Psoas muscle (tissue), 2 donors: ENCODE measurements around a stretch of chr15.

DNA sequence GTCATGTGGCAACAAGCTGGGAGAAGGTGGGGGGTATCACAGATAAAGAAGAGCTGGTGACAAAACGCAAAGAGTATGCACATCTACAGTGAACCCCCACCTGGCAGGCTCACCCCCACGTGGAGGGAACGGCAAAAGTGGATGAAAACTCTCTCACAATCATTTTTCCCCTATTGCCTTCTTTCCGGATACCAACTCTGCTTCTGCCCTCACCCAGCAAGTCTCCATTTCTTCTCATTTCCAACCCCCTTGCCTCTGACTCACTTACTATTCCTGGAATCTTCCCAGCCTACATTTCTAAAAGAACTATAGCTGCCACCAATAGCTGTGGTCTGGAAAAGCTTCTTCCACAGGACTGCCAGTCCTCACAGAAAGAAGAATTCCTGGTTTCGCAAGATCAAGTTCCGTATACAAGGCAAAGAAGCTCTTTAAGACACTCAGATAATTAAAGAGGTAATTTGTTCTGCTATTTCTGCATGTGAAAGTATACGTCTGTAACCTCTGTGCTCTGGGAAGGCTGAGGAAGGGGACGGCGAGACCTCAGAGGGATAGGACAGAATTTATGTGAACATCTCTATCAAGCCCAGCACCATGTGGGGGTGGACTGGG, 21.9 kb upstream of the ANPEP start:
- PRO-cap, 2 experiments = peak in 1 of 2 experiments; most common plus-strand start position 375 of the sequence (in 1); most common minus-strand start position 233 of the sequence (in 1)

DNA sequence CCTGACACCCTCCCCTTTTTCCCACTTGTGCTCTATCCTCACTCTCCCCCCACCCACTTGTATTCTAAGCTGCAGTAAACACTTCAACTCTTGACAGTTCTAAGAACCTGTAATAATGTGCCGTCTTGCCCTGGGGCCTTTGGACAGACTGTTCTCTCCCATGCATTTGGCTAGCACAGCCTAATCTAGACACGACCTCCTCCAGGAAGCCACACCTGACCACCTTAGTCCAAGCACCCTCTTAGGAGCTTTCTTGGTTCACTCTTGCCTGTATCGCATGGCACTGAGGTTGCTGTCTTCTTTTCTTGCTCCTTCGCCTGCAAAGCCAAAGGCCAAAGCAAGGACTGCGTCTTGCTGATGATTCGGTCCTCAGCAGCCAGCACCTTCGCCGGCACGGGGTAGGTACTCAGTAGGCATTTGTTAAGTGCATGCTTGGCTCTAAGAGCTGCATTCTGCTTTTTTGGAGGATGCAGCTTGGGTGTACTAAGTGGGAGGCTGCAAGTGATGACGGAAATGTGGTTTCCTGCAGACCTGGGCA, 2.1 kb upstream of the ZNF710 start:
- PRO-cap, 2 experiments = no peak in any of the 2 experiments

- PRO-cap, 2 experiments = no peak in any of the 2 experiments
These were observed 30.2 kb downstream of the ZNF710 start for GRCh38 chr15:90031113-90031982.

DNA sequence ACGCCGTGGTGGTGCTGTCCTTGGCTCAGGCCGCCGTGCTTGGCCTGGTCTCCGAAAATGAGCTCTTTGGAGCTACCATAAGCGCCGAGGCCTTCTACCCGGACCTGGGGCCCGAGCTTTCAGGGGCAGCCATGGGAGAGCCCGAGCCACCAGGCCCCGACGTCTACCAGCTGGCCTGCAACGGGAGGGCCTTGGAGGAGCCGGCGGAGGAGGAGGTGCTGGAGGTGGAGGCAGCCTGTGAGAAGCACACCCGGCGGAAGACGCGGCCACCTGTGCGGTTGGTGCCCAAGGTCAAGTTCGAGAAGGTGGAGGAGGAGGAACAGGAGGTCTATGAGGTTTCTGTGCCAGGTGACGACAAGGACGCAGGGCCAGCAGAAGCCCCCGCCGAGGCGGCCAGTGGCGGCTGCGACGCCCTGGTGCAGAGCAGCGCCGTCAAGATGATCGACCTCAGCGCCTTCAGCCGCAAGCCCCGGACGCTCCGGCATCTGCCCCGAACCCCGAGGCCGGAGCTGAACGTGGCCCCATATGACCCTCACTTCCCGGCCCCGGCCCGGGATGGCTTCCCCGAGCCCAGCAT, 35.0 kb downstream of the IDH2 start:
- PRO-cap, 2 experiments = no peak in any of the 2 experiments

DNA sequence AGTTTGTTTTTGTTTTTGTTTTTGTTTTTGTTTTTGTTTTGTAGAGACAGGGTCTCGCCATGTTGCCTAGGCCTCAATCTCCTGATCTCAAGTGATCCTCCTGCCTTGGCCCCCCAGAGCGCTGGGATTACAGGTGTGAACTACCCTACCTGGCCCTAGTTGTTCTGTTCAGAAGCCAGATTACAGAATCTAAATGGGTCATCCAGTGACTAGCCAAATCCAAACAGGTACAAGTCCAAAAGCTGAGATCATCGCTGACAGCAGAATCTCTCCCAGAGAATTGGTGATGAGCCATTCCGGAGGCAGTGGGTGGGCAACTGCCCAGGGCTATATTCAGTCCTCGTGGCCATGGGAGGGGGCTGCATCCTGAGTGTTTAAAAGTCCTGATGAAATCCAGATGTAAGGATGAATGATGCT, 47.5 kb upstream of the SEMA4B start:
- PRO-cap, 2 experiments = no peak in any of the 2 experiments

DNA sequence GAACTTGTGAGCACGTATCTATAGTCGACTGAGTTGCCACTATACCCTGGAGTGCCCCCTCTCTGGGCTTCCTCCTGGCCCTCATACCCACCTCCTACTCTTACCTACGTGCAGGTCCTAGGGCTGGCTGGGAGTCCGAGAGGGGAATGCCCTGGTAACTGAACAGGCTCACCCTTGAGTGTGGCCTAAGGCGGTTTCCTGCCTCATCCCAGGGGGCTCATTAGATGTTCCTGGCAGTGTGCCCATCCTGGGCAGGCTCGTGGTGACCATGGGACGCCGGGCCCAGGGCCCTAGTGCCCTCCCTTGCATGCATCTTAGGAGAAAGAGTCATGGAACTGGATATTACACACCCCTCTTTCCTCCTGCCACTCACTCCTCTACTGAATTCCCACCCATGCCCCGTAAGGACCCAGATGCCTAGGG, 2.8 kb downstream of the SEMA4B start:
- PRO-cap, 2 experiments = no peak in any of the 2 experiments

DNA sequence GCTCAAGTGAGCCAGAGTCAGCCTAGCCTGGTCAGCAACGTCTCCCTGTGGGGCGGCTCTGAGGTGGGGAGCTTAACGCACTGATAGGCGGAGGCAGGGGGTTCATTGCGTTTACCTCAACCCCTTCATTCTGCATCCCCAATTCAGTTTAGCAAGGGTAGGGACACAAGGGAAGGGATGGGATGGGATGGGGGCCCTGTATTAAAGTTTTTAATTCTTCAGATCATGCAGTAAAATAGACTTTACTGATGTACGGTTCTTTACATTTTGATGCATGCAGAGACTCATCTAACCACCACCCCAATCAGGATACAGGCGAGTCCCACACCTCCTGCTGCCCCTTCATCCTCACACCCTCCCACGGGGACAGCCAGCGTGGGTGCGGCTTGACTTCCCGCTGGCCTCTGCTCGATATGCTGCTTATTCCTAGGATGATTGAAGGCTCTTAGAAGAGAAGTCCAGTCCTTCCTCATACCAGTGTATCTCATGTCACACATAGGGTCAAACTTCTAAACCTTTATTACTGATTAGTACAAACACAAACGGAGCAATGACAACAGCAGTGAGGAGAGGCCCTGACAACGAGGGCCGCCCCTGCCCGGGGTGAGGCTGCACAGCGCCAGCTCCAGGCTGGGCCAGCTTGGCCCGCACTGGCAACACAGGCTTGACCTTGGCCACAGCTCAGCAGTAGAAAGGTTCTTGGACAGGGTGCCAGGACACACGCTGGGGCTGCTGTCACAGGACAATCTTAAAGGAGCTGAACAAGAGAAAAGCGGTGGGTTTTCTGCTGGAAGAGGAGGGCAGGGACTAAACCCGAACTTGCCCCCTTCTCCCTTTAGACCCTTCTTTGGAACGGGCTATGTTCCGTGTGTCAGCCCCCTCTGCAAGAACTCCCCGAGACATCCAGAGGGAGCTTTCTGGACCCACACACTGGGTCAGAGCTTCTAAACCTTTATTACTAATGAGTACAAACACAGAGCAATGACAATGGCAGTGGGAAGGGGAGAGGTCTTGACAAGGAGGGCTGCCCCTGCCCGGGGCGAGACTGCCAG, 3.7 kb downstream of the CIB1 start:
- PRO-cap, 2 experiments = no peak in any of the 2 experiments

GRCh38 chr15:90264422-90265041, 940 bp upstream of the NGRN start:
- PRO-cap, 2 experiments = peak in 1 of 2 experiments; most common plus-strand start chr15:90264881 (in 1)

- PRO-cap, 2 experiments = no peak in any of the 2 experiments
These were observed 26.2 kb downstream of the NGRN start for GRCh38 chr15:90291572-90292160.

DNA sequence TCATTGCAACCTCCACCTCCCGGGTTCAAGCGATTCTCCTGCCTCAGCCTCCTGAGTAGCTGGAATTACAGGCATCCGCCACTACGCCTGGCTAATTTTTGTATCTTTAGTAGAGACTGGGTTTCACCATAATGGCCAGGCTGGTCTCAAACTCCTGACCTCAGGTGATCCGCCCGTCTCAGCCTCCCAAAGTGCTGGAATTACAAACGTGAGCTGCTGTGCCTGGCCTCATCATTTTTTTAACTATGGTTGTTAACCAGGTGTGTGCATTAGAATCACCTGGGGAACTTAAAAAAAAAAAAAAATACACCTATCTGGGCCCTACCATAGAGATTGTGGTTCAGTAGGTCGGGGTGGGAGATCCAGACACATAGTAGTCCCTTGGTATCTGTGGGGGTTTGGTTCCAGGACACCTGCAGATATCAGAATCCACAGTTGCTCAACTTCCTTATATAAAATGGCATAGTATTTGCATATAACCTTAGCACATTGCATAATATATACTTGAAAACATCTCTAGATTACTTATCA, 4.8 kb downstream of the IQGAP1 start:
- PRO-cap, 2 experiments = no peak in any of the 2 experiments

DNA sequence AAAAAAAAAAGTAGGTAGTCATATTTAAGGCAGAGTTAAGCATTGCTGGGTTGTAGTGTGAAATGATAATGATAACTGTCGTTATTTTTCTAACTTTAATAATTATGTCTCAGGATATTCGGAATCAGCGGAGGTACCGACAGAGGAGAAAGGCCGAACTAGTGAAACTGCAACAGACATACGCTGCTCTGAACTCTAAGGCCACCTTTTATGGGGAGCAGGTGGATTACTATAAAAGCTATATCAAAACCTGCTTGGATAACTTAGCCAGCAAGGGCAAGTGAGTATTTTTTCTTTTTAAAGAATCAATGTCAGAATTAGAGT, 37.3 kb upstream of the CRTC3 start:
- PRO-cap, 2 experiments = no peak in any of the 2 experiments

DNA sequence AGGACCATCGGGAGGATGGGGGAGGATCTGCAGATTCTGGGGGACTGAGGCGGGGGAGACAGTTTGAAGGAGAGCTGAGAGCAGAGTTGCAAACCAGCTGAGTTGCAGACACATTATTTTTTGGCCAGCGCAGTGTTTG, 1.2 kb downstream of the CRTC3 start:
- PRO-cap, 2 experiments = no peak in any of the 2 experiments

DNA sequence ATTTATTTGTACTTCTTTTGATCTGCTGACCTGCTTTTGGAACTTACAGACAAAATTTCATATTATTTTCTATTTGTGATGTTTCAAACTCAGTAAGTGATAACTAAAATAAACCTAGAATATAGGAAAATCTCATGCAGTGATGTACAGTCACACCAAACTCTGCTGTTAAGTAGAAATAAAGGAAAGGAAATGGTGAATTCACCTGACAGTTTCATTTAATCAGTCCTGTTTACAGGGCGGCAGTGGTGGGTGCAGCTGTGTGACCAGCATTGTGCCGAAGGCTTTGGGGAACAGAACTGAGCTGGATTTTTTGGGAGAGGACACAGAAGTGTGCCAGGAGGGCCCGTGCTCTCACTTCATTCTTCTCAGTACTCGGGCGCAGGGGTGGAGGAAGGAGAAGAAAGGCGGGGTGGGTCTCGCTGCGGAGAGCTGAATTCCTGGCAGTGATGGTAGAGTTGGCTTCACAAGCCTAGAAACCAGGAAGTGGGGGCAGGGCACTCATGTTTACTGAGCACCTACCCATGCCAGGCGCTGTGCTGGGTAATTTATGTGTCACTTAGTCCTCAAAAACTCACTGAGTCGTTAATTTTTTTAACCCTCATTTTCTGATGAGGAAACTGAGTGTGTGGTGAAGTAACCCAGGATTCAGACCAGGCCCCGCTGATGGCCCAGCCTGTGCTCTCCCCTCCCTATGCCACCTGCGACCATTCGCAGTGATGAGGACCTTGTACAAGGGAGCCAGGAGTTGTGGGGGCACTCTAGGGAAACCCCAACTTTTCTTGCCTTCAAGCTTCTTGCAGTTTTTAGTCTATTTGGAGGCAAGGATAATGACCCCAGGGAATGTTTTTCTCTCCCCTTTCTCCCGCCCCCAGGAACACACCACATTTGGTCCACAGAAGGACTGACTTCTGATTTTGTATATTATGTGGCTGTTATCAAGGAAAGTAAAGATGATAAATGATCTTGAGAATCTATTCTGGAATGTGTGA, 64.7 kb downstream of the CRTC3 start:
- PRO-cap, 2 experiments = no peak in any of the 2 experiments

GRCh38 chr15:90607309-90607714, 77.6 kb downstream of the CRTC3 start:
- PRO-cap, 2 experiments = no peak in any of the 2 experiments

DNA sequence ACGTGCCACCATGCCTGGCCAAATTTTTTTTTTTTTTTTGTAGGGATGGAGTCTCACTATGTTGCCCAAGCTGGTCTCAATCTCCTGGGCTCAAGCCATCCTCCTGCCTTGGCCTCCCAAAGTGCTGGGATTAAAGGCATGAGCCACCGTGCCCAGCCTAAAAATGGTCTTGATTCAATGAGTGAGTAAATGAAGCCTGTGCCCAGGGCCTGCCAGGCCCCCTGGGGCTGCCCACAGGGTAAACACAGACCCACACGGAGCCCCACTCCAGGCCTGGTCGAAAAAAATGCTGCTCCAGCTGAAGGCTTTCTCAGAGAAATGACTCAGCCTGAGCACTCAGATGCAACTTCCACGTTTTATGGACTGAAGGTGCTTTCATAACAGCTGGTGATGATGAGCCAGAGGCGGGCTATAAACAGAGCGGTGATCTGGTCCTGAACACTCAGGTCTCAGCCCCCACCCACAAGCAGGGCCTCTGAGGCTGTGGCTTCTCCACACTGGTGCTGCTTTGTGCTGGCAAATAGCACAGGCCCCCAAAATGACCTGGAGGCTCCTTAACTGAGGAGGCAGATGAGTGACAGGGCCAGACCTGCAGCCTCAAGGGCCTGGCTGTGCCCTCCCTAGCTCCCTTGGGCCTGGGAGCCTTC, 23.3 kb upstream of the FURIN start:
- PRO-cap, 2 experiments = no peak in any of the 2 experiments

DNA sequence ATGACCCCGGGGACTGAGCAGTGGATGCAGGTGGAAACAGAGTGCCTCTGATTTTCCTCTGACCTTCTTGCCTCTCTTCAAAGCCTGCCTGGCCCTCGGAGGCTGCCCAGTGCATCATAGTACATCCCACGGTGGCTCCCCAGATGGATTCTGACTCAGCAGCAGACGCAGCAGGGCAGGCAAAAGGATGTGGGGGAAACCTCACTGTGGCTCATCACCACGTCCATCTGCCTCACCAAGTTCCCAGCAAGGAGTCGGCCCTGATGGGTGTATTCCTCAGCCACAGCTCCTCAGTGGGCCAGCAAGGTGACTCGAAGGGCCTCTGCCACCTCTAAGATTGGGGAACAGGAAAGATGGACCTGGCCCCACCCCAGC, 15.7 kb upstream of the FURIN start:
- PRO-cap, 2 experiments = no peak in any of the 2 experiments

DNA sequence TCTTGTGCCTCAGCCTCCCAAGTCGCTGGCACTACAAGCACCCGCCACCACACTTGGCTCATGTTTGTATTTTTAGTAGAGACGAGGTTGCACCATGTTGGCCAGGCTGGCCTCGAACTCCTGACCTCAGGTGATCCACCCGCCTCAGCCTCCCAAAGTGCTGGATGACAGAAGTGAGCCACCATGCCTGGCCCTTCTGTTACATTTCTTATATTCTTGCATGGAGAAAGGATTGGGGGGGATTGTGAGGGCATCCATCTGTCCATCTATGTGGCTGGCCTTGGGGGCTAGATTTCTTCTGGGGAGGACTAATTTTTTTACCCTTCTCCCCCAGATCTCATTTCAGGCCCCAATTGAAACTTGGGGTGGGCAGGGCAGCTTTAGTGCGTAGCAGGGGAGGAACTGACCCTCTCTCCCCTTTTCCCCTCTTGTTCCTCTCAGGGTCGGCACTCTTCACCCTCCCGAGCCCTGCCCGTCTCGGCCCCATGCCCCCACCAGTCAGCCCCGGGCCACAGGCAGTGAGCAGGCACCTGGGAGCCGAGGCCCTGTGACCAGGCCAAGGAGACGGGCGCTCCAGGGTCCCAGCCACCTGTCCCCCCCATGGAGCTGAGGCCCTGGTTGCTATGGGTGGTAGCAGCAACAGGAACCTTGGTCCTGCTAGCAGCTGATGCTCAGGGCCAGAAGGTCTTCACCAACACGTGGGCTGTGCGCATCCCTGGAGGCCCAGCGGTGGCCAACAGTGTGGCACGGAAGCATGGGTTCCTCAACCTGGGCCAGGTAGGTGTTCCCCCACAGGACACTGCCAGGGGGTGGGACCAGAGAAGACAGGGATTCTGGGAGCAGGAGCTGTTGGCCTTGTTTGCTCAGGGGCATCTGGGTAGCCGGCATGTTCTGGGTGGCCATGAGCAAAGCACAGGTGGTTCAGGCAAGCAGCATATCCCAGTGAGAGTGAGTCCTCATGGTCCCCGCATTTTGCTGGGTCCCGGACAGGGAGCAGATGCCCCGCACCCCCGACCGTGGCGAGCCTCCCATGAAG, 7.1 kb downstream of the FURIN start:
- PRO-cap, 2 experiments = no peak in any of the 2 experiments

DNA sequence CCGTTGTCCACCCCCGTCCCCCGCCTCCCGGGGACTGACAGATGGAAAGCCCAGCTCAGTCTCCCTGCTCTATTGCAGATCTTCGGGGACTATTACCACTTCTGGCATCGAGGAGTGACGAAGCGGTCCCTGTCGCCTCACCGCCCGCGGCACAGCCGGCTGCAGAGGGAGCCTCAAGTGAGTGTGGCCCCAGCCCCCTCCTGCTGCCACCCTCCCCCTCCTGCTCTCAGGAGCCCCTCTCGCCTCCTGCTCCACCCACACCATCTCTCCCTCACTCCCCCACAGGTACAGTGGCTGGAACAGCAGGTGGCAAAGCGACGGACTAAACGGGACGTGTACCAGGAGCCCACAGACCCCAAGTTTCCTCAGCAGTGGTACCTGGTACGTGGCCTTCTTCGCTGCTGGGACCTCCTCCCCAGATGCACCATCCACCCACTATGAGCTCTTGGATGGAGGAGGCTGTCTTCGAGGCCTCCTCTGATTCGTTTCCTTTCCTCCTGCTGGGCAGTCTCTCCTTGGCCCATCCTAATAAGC, 7.9 kb downstream of the FURIN start:
- PRO-cap, 2 experiments = no peak in any of the 2 experiments

DNA sequence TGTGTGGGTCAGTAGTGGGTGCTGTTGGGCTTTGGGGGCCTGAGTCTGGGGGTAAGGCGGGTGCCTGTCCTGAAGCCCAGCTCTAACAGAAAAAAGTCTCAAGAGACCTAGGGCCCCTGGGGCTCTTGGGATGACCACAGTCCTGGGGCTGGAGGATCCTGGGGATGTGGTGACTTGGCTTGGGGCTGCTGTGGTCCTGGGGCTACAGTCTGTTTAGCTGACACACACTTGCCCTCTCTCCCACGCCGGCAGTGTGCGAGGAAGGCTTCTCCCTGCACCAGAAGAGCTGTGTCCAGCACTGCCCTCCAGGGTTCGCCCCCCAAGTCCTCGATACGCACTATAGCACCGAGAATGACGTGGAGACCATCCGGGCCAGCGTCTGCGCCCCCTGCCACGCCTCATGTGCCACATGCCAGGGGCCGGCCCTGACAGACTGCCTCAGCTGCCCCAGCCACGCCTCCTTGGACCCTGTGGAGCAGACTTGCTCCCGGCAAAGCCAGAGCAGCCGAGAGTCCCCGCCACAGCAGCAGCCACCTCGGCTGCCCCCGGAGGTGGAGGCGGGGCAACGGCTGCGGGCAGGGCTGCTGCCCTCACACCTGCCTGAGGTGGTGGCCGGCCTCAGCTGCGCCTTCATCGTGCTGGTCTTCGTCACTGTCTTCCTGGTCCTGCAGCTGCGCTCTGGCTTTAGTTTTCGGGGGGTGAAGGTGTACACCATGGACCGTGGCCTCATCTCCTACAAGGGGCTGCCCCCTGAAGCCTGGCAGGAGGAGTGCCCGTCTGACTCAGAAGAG, 3.1 kb upstream of the FES start:
- PRO-cap, 2 experiments = no peak in any of the 2 experiments

GRCh38 chr15:90891308-90891785, 7.0 kb downstream of the FES start:
- PRO-cap, 2 experiments = no peak in any of the 2 experiments